Monocyte (primary cell): ENCODE results near the genes ZC3H10 and RDH16.

- PRO-cap, 2 experiments = no peak in any of the 2 experiments
These were observed 3.8 kb downstream of the RPS26 start for GRCh38 chr12:56045334-56046022.

- PRO-cap, 2 experiments = peak in 2 of 2 experiments; most common plus-strand start chr12:56118220 (in 2); most common minus-strand start chr12:56118002 (in 2)
These were observed at the start of gene ZC3H10 for GRCh38 chr12:56117591-56118712. Gene ZC3H10, plus strand, starts transcription at chr12:56118266.

DNA sequence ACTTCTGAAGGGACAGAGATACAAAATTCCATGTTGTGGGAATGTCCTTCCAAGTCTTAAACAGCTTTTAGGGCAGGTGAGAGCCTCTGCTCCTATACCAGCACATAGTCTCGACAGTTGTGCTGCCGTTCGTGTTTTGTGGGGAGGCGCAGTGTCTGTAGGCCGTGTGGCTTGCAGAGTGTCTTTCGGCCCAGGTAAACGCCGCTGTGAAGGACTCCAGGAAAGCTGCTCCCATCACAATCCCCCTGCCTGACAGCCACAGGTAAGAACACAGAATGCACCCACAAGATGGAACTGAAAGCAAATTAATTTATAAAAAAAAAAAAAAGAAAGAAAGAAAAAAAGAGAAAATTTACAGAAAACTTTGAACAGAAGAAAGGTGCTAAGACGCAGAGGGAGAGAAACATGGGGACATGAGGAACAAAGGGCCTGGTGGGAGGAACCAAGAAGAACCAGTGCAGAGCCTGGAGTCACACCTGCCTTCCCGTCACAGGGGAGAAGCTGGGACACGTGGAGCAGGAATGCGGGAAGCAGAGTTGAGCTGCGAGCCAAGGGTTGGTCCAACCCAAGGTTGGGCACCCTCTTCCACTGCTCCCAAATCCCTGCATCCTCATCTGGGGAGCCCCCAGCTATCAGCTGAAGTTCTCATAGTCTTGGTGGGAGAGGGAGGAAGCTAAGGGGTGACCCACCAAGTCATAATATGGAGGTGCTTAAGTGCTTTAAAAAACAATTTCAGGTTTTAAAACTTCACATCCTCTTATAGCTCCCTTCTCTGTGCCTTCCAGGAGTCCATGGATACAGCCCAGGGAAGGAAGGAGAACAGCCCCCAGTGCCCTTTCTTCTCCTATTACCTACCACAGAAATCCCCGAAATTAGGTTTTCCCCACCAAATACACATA, 4.2 kb downstream of the MYL6 start:
- PRO-cap, 2 experiments = peak in 1 of 2 experiments; most common plus-strand start position 536 of the sequence (in 1)

- PRO-cap, 2 experiments = peak in 1 of 2 experiments; most common plus-strand start chr12:56171212 (in 1)
These were observed 13.0 kb downstream of the MYL6 start for GRCh38 chr12:56171140-56171674.

- PRO-cap, 2 experiments = no peak in any of the 2 experiments
These were observed 13.8 kb downstream of the RNF41 start for GRCh38 chr12:56207674-56208568.

DNA sequence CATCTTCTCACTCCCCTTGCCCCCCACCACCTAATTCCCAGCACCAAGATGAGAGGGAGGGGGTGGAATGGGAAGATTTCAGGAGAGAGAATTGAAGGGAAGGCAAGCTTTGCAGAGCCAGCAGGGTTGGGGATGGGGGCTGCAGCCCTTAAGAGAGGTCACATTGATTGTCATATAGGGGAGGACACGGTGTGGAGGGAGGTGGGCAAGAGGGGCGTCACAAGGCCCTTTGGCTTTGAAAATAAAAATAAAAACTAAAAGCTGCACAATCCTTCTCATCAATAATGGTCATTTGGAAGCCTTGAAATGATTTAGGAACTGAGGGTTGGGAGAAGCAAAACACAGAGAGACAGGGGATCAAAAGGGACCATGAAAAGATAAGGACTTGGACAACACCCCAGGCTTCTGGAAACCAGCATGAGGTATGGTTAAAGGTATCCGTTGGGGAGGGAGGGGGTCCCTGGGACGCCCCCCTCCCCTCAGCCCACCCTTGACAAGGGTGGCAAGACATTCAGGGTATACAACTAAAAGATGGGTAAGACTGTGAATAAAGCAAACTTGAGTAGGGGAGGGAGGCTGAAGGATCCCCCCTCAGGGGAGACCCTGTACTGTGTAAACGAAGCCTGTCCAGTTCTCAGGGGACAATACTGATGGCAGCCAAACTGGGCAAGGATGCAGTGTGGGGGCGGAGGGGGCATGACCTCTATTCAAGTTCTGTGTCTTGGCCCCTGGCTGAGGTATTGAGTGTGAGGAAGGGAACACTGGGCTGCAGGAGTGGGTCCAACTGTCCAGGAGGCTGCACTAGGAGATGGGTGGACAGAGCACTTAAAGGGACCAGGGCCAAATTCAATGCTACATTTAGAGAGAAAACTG, 11.3 kb downstream of the SLC39A5 start:
- PRO-cap, 2 experiments = no peak in any of the 2 experiments

- PRO-cap, 2 experiments = no peak in any of the 2 experiments
These were observed 1.9 kb upstream of the APOF start for GRCh38 chr12:56364553-56364962.

GRCh38 chr12:56468780-56469636, 630 bp downstream of the SPRYD4 start:
- PRO-cap, 2 experiments = no peak in any of the 2 experiments

DNA sequence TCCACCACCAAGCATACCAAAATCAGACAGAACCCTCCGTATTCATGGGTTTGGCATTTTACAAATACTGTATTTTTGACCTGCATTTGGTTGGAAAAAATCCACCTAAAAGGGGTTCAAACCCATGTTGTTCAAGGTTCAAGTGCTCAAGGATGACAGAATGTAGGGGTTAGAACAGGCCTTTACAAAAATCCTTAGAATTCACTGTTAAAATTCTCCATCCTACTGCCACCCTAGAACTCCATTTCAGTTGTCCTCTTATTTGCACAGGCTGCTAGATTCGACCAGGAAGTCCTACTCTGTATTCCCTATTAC, 15.1 kb upstream of the ATP5F1B start:
- PRO-cap, 2 experiments = peak in 1 of 2 experiments; most common minus-strand start position 240 of the sequence (in 1)

DNA sequence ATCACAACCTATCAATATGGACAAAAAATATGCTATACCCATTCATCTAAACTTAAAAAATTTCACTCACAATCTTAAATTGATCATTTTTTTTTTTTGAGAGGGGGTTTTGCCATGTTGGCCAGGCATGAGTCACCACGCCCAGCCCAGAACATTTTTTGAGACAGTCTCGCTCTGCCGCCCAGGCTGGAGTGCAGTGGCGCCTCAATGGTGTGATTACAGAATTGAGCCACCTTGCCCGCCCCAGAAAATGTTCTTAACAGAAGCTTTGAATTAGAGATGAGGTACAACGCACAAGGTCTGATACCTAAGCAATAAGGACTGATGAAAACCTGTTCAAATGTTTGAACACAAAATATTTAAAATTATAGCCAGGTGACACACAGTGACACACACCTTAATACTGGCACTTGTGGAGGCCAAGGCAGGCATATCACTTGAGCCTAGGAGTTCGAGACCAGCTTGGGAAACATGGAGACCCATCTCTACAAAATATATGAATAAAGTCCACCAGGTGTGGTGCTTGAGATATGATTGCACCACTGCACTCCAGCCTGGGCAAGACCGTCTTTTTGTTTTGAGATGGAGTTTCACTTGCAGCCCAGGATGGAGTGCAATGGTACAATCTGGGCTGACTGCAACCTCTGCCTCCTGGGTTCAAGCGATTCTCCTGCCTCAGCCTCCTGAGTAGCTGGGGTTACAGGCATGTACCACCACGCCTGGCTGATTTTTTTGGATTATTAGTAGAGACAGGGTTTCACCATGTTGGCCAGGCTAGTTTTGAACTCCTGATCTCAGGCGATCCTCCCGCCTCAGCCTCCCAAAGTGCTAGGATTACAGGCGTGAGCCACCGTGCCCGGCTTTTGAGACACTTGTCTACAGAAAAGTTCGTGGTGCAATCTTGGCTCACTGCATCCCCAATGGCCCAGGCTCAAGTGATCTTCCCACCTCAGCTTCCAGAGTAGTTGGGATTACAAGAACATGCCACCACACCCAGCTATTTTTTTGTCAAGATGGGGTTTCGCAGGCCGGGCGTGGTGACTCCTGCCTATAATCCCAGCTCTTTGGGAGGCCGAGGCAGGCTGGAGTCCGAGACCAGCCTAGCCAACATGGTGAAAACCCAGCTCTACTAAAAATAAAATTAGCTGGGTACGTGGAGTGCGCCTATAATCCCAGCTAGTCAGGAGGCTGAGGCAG, 16.2 kb upstream of the ATP5F1B start:
- PRO-cap, 2 experiments = peak in 1 of 2 experiments; most common minus-strand start position 155 of the sequence (in 1)

- PRO-cap, 2 experiments = peak in 1 of 2 experiments; most common minus-strand start chr12:56679729 (in 1)
These were observed 8.5 kb downstream of the PTGES3 start for GRCh38 chr12:56679248-56680227.

DNA sequence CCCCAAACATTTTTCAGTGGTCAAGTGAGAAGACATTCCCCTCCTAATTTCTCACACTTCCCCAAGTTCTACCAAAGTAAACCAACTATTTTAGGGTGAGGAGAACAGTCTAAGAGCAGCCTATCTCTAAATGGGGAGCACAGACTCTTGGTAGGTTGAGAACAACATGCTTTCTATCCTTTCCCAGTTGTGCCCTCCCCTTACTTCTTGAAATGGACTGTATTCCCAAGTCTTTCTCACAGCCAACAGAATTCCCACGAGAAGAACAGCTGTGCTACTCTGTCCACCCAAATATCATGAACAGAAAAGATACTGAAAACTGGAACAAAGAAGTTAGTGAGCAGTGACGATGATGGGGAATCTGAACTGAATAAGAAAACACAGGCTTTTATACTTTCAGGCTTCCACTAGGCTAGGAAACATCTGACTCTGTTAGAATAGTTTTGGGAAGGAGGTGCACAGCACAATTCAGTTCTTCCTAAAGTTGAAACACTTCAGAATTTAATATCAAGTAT, 3.4 kb downstream of the NACA start:
- PRO-cap, 2 experiments = no peak in any of the 2 experiments

DNA sequence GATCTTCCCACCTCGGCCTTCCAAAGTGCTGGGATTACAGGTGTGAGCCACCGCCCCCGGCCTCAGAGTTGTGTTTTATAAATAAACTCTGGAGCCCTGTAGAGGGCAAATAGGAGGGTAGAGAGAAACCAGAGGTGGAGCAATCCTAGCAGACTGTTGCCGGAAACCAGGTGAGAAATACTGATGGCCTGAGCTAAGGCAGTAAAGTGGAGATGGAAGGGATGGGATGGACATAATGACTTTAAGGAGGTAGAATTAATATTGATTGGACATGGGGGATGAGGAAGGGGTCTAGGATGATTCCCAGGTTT, 2.6 kb upstream of the HSD17B6 start:
- PRO-cap, 2 experiments = no peak in any of the 2 experiments

- PRO-cap, 2 experiments = no peak in any of the 2 experiments
These were observed at the start of gene RDH16 for GRCh38 chr12:56956960-56958158. Gene RDH16, minus strand, starts transcription at chr12:56957608.

DNA sequence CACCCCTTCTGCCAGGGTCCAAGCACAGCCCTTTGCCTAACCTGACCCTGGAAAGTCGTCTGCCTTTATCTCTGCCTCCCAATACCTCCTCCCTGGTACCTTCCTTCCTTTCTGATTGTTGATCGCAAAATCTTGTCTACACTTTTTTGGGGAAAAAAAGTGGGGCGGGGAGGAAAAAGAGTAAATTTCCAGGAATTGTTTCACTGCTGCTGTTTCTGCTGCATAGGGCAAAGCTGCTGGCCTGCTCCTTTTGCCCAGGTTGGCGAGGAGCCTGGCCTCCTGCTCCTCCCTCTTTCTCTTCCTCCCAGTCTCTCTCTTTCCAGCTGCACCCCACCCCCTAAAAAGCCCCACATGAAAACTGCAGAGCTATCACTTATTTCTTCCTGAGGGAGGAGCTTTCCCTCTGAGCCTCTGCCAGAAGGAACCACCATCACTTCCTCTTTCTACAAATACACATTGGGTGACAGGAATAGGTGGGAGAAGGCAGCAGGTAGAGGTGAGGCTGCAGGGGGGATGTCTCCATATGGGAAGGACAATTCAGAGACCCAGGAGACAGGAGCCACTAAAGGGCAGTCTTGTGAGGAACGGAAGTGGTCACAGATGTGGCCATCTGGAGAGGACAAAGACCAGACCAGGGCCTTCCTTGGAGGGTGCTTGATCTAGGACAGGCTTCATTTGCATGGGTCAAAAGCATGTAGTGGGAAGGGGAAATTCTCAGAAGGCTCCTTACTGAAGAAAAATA, 2.9 kb upstream of the GPR182 start:
- PRO-cap, 2 experiments = no peak in any of the 2 experiments

DNA sequence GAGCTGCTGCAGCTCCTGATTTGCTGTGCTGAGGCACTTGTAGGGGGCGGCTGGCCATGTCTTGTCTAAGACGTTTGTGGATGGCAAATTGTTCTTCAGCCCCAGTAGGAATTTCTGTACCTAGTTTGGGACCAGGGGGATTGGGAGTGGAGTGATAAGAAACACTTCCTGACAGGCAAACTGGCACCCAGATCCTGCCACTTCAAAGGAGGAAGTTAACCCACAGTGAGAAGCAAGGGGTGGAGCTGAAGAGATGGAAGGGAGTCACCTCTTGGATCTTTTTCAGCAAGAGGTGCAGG, 14.7 kb upstream of the TAC3 start:
- PRO-cap, 2 experiments = no peak in any of the 2 experiments

GRCh38 chr12:57093396-57094455, 4.8 kb downstream of the NAB2 start:
- PRO-cap, 2 experiments = peak in 2 of 2 experiments; most common plus-strand start chr12:57093672 (in 2)

- PRO-cap, 2 experiments = peak in 2 of 2 experiments; most common plus-strand start chr12:57094892 (in 2); most common minus-strand start chr12:57094797 (in 1)
These were observed 5.8 kb downstream of the NAB2 start for GRCh38 chr12:57094456-57095330.

DNA sequence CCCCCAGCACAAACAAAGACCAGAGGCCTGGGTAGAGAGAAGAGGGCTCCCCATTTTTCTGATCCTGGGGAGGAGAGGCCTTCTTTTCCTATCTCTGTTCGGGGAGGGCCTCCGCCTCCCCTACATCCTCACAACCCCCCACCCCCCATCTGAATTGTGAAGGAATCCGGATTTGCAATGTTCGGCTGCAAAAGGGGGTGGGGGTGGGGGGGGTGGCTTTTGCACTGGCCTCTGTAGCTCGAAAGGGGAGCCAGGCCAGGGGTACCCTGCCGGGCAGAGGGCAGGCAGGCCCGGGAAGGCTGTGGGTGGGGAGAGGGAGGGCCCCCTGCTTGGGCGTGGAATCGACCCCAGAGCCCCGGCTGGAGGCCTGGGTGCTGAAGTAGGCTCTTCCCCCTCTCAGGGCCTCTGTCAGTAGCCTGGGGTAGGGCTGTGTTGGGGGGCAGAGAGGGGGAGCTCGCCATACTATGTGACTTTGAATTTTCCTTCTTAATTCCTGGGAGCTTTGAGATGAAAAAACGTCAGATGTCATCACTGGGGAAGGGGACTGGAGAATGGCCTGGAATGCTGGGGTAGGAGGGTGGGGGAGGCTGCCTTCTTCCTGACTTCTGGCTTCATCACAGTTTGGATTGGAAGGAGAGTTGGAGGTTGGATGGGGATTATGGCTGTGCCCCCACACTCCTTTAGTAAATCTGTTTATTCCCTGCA, 1.1 kb downstream of the LRP1 start:
- PRO-cap, 2 experiments = no peak in any of the 2 experiments

- PRO-cap, 2 experiments = no peak in any of the 2 experiments
These were observed 30.1 kb downstream of the LRP1 start for GRCh38 chr12:57158134-57159018.